Measurements from ENCODE around the gene HOXD3.

GRCh38 chr2:176156818-176157416 is at the start of gene HOXD3:
HOXD3 (plus strand) TSS chr2:176157307.
- PRO-cap, 3 experiments, result no peak in any of the 3 experiments
- RAMPAGE, long total RNA, result no peak

- PRO-cap, 3 experiments, result no peak in any of the 3 experiments
- RAMPAGE, long total RNA, result no peak
These were observed 2.9 kb downstream of the HOXD3 start for GRCh38 chr2:176159963-176160416.

DNA sequence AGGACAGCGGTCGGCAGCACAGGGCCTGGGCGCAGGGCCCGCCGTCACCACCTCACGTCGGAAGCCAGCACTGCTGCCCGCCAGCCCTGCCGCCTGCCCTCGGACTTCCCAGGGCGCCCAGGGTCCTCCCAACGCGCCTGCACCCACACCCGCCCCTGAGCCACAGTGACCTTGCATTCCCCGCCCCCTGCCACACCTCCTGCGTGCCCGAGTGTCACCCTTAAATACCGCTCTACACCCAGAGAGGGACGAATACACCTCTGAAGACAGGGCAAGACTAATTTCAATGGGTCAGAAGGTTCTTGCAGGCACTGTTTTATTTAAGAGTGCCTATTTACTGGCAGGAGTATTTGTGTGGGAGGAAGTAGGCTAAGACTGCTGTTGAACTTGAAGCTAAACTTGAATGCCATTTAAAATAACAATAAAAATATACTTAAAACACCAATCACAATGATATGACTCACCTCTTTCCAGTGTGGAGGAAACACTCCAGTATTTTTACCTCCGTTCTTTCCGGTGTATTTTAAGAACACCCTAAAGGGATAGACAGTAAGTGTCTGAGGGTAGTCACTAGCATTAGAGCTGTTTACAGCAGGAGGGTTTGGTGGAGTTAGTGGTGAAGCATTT is 9.8 kb upstream of the HOXD1 start:
- PRO-cap, 3 experiments, result no peak in any of the 3 experiments
- RAMPAGE, long total RNA, result no peak

- PRO-cap, 3 experiments, result no peak in any of the 3 experiments
- RAMPAGE, long total RNA, result no peak
These were observed 222.0 kb downstream of the MTX2 start for GRCh38 chr2:176491066-176491825.

- PRO-cap, 3 experiments, result no peak in any of the 3 experiments
- RAMPAGE, long total RNA, result no peak
These were observed 374.5 kb downstream of the MTX2 start for GRCh38 chr2:176643678-176644140.

GRCh38 chr2:177117344-177117696 is 95.3 kb upstream of the HNRNPA3 start:
- PRO-cap, 3 experiments, result no peak in any of the 3 experiments
- RAMPAGE, long total RNA, result no peak

DNA sequence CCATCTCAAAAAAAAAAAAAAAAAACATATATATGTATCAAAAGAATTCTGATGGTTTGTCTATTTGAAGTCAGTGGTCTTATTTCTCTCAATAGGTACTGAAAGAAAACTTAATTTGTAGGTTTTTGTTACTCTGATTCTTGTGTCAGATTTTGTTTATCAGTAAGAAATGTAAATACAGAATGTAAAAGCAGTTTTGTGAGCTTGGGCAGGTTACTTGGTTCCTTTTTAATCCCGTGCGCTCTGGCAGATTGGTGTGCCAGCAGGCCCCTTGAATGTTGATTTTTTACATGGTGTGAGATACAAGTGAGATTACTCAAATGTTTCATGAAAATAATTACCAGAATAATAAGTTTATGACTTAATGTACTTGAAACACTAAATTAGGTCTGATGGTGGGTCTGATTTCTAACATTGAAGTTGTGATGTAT is 13.3 kb downstream of the HNRNPA3 start:
- PRO-cap, 3 experiments, result no peak in any of the 3 experiments
- RAMPAGE, long total RNA, result no peak

GRCh38 chr2:177229302-177230222 is 17.0 kb downstream of the HNRNPA3 start:
- PRO-cap, 3 experiments, result no peak in any of the 3 experiments
- RAMPAGE, long total RNA, result no peak

- PRO-cap, 3 experiments, result no peak in any of the 3 experiments
- RAMPAGE, long total RNA, result no peak
These were observed 18.7 kb downstream of the HNRNPA3 start for GRCh38 chr2:177230893-177232100.

DNA sequence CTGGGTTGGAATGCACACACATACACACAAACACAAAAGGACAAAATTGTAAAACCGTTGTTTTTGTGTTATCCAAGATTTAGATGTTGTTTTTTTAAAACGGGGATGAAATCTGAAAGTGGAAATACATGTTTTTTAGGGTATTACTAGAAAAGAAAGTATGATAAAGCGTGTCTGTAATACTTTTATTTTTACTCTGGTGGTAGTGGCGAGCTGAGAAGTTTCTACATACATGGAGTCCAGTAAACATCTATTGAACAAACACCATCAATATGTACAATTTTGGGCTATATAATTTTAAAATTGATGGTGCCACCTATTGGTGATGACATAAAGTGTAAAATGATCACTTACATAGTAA is 31.4 kb upstream of the NFE2L2 start:
- PRO-cap, 3 experiments, result no peak in any of the 3 experiments
- RAMPAGE, long total RNA, result no peak

DNA sequence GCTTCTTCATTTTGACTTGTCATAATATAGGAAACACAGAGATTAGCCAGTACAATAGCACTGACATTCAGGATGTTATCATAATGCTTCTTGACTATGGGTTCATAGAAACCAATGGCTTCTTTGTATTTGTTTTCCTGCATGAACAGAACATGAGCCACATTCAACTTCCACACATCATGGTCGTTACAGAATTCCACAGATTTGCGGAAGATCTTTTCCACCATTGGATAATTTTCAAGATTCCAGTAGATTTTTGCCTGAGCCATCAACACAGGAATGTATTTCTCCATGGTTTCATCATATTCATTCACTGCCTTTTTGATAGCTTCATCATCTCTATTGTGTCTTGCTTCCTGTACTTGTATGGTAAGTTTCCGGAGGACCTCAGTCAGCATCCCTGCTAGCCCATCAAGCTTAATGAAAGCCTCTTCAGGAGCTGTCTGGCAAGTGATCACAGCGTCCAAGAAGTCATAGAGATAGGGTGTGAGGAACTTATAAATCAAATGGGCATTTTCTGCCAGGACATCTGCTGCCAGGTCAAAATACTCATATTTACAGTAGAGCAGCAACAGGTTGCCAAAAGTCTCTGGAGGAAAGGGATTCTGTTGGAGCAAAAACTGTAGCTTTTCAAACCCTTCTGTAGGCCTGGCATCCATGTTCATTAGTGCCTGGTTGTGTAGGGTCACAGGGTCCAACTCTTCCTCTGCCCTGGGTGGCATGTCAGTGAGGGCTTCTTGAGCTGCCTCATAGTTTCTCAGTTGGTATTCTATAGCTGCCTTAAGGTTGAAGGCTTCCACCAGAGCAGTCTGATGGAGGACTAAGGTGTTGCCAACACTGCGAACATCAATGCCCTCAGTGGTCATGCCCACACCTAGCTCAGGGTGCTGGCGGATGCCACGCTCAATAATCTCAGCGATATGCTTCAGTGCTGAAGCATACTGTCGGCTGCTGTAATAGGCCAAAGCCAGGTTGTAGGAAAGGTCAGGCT is 1.1 kb downstream of the TTC30B start:
- PRO-cap, 3 experiments, result no peak in any of the 3 experiments
- RAMPAGE, long total RNA, result no peak

GRCh38 chr2:178271803-178272354 is 77.6 kb downstream of the OSBPL6 start:
- PRO-cap, 3 experiments, result no peak in any of the 3 experiments
- RAMPAGE, long total RNA, result no peak

- PRO-cap, 3 experiments, result no peak in any of the 3 experiments
- RAMPAGE, long total RNA, result no peak
These were observed 109.9 kb downstream of the OSBPL6 start for GRCh38 chr2:178304203-178304652.

DNA sequence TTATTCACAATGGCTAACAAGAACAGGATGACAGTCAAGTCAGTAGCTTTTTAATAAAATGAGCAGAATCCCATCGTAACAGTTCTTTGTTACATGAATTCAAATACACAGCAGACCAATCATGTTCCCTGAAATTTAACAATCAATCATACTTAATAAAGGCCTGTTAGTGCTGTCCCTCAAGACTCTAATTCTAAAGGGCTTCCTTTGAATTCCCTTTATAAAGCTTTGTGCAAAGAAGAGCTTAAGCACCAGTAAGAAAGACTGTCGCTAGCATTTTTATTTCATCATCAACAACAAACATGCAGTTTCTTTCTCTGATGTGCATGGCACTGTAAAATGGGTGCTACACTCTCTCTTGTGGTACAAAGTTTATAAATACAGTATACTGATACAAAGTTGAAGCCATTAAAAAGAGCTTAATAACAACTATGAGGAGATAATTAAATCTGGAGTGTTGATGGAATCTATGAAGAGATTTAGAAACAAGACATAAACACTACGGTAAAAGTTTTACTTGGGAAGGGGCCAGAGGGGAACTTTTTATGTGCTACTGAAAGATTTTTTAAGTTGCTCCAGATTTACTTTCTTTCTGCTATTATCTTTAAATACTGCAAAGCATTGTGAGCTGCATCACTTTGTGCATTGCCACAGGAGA is 19.3 kb downstream of the PRKRA start:
- PRO-cap, 3 experiments, result no peak in any of the 3 experiments
- RAMPAGE, long total RNA, result no peak

GRCh38 chr2:178454465-178455102 is 3.4 kb downstream of the PJVK start:
- PRO-cap, 3 experiments, result no peak in any of the 3 experiments
- RAMPAGE, long total RNA, result no peak

DNA sequence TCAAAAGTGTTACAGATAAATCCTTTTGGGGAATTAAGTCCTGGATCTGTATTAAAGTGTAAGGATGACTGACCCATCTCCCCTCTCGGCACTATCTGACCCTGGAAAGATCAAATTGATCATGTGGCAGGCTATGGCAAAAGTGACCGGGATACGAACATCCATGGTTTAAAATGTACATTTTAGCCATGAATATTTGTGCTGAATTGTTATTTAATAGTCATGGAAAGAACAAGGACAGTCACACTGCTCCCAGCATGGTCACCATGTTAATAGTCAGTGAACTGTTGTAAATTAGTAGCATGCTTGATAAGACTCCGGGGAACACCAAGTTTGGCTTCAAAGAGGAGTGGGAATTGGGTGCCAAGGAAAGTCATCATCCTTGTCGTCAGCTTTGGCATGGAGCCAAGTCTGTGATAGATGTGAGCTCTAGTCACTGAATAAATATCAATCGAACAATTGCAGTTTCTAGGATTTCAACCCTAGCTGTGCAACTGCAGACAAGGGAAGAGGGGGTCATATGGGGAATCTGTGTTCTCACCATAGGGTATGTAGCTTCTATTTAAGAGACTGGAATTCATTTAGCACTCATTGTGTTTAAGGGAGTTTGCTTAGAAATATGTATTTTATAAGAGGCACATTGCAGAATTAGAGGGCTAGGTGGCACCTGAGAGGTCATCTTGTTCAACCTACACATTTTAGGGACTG is 4.4 kb downstream of the PLEKHA3 start:
- PRO-cap, 3 experiments, result no peak in any of the 3 experiments
- RAMPAGE, long total RNA, result no peak

GRCh38 chr2:178495476-178495911 is 15.2 kb downstream of the PLEKHA3 start:
- PRO-cap, 3 experiments, result no peak in any of the 3 experiments
- RAMPAGE, long total RNA, result no peak

- PRO-cap, 3 experiments, result no peak in any of the 3 experiments
- RAMPAGE, long total RNA, result no peak
These were observed 47.9 kb downstream of the PLEKHA3 start for GRCh38 chr2:178528299-178528498.

DNA sequence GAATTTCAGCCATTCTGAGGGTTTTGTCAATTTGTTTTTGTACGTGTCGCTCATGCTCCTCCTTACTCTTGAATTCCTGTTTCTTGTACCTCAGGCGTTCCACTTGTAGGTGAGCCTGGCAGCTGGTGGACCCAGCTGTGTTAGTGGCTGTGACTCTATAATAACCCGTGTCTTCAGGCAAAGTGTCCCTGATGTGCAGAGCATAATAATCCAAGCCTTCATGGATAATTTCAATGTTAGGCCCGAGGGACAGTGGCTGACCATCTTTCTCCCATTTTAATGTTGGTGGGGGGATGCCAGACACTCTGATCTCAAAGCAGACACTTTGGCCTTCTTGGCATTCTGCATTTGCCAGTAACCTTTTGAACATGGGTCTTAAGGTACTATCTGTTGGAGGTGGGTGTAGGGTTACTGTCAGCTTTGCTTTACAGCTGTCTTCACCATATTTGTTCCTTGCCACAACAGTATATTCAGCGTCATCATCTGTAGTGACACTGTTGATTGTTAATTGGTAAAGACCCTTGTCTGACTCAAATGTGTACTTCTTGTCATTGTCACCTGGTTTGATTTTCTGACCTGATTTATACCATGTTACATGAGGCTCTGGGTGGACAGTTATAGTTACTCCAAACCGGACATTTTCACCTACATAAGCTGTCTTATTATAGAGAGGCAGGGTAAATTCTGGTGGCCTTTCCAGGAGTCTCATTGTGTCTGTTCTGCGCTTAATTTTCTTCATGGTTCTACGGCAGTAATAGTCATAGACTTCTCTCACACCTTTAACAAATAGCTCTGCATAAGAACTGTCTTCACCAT is 53.1 kb downstream of the PLEKHA3 start:
- PRO-cap, 3 experiments, result no peak in any of the 3 experiments
- RAMPAGE, long total RNA, result no peak

- PRO-cap, 3 experiments, result no peak in any of the 3 experiments
- RAMPAGE, long total RNA, result no peak
These were observed 87.9 kb downstream of the TTN start for GRCh38 chr2:178719297-178719702.